ENCODE results near the genes ANKRD20A1, PTAR1 and MAMDC2.

GRCh38 chr9:67858736-67859005, at the start of gene ANKRD20A1:
TSS of gene ANKRD20A1 (plus strand) at chr9:67858931.
- PRO-cap = no peak

- PRO-cap = no peak
Observed at GRCh38 chr9:68538190-68538801, 2.4 kb downstream of the TMEM252 start.

DNA sequence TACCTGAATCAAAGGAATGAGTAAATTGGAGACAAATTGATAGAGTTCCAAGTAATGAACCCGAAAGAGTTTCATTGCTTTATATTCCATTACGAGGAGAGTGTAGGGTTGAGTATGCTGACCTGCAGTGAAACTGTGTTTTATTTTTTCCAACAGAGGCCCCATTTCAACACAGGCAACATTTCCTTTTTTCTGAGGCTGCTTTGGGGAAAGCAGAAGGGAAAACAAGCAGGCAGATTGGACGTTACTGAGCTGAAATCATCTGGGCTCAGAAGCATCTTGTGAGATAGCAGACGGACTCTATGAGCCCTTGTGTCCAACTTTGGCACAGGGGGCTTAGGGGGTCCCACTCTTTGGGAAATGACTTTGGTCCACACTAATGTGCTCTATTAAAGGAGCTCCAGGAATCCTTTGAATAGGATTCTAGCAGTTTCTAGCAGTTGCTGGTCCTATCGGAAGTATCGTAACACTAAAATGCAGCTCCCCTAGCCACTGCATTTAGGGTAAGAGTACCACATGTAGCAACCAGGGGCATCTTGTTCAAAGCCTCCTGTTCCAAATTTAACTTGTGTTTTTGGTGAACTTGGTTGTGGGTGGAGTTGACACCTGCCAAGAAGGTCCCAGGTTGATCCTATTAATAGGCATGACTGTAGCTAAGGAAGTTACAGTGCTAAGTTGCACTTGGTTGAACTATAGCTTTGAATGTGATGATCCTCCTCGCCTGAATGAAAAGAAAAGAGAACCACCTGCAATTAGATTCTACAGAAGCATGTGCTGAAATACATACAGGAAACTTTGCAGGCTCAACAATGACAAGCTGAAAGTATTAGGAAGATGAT, 64.8 kb upstream of the PIP5K1B start:
- PRO-cap = no peak

GRCh38 chr9:68643447-68644294, 61.4 kb upstream of the PIP5K1B start:
- PRO-cap = no peak

- PRO-cap = bidirectional peak, plus-strand start at chr9:68803028, minus-strand start at chr9:68802776
Observed at GRCh38 chr9:68802495-68803397, 22.9 kb downstream of the PABIR1 start.

DNA sequence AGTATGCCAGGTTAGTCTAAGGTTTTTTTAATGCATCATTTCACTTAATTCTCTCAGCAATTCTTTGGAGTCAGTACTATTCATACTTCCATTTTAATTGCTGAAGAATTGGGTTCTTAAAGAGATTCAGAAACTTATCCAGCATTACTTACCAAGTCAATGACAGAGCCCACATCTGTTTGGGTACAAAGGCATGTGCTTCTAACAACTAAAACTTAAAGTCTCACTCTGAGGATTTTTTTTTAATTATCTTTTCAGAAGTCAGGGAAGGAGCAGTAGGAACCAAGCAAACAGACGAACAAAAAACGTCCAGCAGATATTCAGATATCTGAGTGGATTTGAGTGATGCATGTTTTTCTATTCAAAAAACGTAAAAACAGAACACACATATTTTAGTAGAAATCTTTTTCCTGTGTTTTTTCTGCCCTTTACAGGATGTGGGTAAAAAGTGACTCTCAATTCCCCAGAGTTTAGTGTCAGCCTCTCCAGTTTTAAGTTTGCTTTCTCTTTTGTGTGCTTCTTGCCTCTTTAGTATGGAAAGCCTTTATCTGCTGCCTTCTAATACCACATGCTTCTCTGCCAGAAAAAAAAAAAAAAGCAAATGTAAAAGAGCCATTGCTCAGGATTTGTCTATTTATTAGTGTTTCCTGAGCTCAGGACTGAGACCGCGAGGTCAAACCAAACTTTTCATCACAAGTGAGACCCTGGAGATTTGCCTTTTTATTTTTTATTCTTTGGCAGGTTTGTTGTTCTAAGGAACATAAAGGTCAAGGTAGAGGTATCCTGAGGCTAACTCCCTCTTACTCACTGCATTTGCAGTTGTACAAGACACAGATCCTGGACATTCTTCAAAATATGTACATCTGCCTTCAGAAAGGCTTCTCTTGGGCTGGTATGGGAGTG, 116.2 kb downstream of the PABIR1 start:
- PRO-cap = no peak

GRCh38 chr9:68904160-68904994, 109.5 kb downstream of the PRKACG start:
- PRO-cap = no peak

- PRO-cap = no peak
Observed at GRCh38 chr9:68917478-68918092, 96.3 kb downstream of the PRKACG start.

DNA sequence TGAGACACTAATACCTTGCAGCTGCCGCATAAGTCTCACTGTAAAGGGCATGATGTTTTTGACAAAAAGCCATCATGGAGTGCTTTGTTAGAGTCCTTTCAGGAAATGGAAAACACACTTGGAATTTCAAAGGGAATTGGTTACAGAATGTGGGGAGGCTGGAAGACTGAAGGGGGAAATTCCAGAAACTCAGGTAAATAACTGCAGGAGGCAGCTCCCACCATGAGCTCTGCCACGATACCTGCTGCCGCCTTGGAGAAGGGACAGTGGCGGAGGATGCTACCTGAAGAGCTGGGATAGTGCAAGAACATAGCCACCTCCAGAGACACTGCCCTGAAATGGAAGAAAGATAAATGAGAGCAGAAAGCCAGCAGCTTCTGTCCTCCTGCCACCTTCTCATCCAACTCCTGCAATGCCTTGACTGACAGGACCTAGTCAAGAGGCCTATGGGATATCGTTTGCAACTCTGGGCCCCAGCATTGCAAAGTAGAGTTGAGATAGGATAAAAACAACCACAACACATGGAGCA, 66.8 kb downstream of the PRKACG start:
- PRO-cap = no peak

DNA sequence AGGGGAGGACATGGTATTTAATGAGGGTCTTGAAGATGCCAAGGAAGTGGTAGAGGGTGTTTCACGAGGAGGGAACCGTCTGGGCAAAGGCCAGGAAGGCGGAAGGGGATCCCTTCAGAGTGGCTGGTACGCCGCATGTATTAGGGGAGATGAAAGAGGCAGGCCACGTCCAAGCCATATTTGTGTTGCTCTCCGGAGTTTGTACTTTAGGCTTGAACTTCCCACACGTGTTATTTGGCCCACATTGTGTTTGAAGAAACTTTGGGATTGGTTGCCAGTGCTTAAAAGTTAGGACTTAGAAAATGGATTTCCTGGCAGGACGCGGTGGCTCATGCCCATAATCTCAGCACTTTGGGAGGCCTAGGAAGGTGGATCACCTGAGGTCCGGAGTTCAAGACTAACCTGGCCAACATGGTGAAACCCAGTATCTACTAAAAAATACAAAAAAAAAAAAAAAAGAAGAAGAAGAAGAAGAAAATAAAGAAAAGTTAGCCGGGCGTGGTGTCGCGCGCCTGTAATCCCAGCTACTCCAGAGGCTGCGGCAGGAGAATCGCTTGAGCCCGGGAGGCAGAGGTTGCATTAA, 1.4 kb downstream of the FXN start:
- PRO-cap = no peak

DNA sequence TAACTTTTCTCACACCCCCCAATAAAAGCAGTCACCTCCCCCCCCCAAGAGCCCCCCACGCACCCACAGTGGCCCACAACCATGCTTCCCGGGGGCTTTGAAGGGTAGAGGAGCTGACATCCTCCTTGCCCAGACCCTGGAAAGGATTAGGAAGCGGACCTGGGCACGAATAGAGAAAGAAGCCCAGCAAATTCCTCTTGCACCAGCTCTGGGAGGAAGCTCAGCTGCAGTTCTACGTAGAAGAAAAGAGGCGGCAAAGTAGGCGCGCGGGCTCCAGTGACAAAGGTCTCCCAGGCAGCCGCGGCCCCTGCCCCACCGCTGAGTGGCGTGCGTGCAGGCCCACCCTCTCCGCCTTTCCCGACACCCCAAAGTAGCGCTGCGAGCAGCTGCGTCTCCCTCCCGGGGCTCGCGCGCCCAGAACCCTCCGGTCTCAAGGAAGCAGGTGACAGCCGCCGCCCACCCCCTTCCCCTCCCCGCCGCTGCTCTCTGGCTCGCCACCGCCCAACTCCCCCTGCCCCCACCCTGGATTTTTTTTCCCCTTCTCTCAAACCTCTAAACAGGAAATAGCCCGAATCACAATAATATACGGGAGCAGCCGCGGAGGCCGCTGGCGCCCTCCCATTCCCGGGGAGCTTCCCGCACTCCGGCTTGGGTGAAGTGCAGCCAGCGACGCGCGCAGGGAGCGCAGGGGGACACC, 53.0 kb upstream of the TJP2 start:
- PRO-cap = no peak

- PRO-cap = no peak
Observed at GRCh38 chr9:69176587-69177580, 2.8 kb downstream of the TJP2 start.

DNA sequence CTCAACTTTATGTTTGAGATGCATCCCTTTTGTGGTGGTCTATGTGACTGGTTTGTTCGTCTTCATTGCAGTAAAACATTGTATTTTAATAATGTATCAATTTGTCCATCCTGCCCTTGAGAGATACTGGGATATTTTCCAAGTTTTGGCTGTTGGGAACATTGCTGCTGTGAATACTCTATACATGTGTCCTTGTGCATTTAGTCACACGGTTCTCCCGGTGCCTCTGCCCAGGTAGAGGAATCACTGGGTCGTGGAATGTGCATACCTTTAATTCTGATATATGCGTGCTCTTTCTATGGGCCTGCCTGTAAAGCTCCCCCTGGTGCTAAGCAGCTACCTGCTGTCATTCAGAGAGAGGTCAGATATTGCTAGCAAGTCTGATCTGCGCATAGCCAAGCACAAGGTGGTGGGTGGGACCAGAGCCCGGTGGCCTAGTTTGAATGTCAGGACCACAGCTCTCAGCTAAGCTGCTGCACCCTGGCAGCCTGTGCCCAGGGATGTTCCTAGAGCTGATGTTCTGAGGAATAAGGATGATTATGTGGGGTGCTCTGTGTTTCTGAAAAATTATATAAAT, 33.3 kb downstream of the TJP2 start:
- PRO-cap = no peak

DNA sequence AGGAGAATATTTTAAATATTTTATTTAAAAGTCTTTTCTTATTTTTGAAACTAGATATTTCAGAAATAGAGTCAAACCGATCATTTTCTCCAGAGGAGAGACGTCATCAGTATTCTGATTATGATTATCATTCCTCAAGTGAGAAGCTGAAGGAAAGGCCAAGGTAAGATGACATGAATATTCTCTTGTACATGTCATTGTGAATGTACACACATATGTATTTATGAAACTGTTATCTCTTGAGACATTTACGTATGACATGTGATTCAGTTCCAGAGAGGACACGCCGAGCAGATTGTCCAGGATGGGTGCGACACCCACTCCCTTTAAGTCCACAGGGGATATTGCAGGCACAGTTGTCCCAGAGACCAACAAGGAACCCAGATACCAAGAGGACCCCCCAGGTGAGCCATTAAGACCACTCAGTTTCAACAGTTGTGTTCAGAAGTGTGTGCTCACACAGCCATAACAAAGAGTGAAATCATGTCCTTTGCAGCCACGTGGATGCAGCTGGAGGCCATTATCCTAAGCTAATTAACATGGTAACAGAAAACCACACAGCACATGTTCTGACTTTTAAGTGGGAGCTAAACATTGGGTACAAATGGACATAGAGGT, 53.7 kb downstream of the TJP2 start:
- PRO-cap = no peak

- PRO-cap = no peak
Observed at GRCh38 chr9:69741285-69741570, 18.6 kb downstream of the PTAR1 start.

DNA sequence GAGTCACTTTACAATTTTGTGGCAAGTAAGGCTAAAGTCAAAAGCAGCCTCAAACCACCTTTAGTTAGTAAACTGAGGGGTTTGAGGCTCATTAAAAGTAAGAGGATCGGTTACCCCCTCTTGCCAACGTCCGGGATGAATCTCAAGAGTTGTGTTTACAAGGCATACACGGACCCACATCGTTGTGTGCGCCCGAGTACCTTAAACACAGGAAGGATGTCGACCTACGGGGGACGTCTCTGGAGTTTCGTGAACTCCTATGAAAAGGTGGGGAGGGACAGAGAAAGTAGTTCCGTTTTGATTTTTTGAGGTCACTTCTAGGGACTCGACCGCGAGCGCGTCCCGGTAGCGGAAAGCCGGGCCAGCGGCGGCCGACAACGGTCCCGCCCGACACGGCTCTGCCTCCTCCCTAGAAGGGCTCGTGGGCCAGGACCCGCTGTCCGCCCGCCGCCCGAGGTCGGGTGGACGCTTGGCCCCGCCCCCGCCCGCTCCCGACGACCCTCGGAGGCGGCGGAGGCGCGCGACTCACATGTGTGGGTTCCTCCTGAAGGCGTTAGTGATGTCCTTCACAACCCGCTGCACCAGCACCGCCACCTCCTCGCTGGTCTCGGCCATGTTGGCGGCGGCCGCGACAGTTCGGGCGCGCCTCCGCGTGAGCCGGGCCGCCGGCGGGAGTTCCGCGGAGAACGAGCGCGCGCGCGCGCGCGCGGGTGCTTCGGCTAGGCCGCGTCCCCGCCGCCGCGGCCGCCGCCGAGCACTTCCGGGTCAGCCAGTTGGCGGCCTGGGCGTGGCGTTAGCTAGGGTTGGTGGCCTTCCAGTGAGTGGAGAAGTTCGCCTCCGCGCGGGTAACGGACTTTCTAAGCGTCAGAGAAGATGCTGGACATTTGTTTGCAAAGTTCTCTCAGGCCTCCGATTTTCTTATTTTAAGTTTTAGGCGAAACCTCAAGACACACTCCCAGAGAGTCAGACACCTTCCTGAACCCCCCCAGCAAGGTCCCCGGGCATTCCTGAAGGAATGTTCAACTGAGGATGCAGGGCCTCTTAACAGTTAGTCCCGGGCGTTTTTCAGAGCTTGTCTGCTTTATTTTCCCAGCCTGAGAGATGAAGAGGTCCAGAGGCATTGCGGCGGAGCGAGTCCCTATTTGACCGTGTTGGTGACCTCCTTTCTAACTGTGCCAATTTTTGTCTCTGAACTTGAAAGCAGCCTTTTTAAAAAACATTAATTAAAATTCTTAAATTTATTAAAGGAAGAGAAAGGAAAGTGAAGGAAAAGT, at the start of gene PTAR1:
Gene PTAR1, minus strand, starts transcription at position 688 of the 1,274 bp plus-strand sequence.
- PRO-cap = bidirectional peak, plus-strand start at position 353 of the sequence, minus-strand start at position 221 of the sequence; bidirectional peak, plus-strand start at position 834 of the sequence, minus-strand start at position 630 of the sequence

- PRO-cap = no peak
Observed at GRCh38 chr9:70043312-70044288, at the start of gene MAMDC2. TSS of gene MAMDC2 (plus strand) at chr9:70043848.

DNA sequence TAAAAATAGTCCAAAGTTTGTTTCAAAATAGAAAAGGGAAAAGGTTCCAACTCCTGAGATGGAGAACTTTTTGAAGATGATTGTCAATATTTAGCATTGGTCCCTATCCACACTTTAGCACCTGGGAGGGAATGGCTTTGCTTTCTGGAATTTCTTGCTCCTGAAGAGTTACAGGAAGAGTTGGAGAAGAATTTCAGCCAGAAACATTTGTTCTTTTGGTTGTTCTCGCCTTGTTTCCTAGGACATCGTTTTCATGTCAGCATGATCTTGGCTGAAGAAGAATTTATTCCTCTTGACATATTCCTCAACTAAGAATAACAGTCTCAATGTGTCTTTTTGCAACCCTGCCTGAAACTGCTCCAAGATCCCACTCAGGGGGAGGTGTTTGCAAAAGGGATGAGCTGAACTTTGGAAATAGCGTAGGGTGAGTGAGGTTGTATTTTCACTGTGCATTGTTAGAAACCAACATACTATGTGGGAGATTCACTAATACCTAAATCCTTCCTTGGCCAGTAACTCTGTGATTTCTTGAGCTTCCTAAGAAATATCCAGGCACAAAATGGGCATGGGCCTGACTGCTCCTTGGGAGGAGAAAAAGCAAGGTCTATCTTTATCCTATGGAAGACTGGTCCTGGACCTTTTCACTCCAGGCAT, 26.1 kb downstream of the MAMDC2 start:
- PRO-cap = no peak

- PRO-cap = no peak
Observed at GRCh38 chr9:70259956-70260425, 1.2 kb downstream of the SMC5 start.

DNA sequence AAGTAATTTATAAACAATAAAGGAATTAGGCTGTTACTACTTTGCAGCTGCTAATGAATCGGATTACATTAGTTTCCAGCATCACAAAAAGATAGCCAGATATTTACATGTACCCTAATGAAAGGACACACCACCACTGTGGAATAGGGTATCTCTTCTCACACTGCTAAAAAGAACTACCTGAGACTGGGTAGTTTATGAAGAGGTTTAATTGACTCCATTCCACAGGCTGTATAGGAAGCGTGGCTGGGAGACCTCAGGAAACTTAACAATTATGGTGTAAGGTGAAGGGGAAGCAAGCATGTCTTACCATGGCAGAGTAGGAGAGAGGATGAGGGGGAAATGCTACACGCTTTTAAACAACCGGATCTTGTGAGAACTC, 68.9 kb downstream of the SMC5 start:
- PRO-cap = no peak

Measured in SUDHL5 (cell line).